ENCODE measurements around a stretch of chr2.

- PRO-cap, 4 experiments, result no peak in any of the 4 experiments
- RAMPAGE, long total RNA, 4 experiments, result no peak in any of the 4 experiments
Observed at GRCh38 chr2:144999022-144999855, 479.3 kb upstream of the ZEB2 start.

GRCh38 chr2:145066916-145067179 lies 546.9 kb upstream of the ZEB2 start:
- PRO-cap, 4 experiments, result no peak in any of the 4 experiments
- RAMPAGE, long total RNA, 4 experiments, result no peak in any of the 4 experiments

- PRO-cap, 4 experiments, result no peak in any of the 4 experiments
- RAMPAGE, long total RNA, 4 experiments, result no peak in any of the 4 experiments
Observed at GRCh38 chr2:146405415-146406193, 1439.2 kb upstream of the ACVR2A start.

DNA sequence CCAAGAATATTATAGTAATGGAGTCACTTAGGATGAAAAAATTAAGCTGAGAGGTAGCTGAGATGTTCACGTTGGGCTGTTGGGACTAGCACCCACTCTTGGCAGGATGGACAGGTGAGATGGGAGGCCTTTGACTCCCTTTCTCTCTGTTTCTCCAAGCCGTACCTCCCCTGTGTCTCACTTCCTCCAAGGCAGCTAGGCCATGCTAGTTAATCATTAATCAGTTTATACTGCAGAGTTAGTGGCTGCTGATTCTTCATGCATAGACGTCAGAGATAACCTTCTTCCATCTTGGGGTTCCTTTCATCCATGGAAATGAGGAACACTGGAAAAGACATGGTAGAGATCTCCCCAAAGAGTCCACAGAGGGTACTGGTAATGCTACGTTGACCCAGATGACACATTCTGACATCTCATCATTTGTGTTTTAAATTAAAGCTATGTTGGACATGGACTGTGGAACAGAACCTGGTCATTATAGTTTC lies 380.6 kb upstream of the ACVR2A start:
- PRO-cap, 4 experiments, result no peak in any of the 4 experiments
- RAMPAGE, long total RNA, 4 experiments, result no peak in any of the 4 experiments

DNA sequence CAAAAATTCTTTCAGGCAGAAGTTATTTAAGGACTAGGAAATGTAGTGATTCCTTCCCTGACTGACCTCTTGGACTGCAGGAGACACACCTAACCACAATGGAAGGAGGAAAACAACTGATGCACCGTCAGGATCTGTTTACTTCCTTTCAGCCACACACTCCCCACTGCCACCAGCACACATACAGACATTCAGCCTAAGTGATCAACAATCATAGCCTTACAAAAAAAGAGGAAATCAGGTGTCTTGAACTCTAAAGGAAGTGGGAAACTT lies 213.6 kb upstream of the ACVR2A start:
- PRO-cap, 4 experiments, result peak in 4 of 4 experiments; most common minus-strand start position 136 of the sequence (in 4)
- RAMPAGE, long total RNA, 4 experiments, result no peak in any of the 4 experiments

DNA sequence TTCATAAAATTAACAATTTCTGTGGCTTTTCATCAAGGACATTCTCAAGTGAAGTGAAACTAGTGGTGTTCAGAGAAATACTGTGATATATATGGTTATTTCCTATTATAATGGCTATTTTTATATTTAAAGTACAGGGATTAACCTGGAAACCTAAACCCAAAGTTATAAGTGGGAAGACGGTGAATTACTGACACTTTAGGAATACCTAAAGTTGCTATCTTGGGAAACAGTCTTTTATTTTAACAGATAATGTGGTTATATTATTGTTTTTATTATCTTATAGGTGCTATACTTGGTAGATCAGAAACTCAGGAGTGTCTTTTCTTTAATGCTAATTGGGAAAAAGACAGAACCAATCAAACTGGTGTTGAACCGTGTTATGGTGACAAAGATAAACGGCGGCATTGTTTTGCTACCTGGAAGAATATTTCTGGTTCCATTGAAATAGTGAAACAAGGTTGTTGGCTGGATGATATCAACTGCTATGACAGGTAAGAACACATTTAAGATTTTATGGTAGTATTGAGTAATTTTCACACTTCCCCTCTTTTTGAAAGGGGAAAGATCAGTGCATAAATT lies 51.3 kb downstream of the ACVR2A start:
- PRO-cap, 4 experiments, result no peak in any of the 4 experiments
- RAMPAGE, long total RNA, 4 experiments, result no peak in any of the 4 experiments

DNA sequence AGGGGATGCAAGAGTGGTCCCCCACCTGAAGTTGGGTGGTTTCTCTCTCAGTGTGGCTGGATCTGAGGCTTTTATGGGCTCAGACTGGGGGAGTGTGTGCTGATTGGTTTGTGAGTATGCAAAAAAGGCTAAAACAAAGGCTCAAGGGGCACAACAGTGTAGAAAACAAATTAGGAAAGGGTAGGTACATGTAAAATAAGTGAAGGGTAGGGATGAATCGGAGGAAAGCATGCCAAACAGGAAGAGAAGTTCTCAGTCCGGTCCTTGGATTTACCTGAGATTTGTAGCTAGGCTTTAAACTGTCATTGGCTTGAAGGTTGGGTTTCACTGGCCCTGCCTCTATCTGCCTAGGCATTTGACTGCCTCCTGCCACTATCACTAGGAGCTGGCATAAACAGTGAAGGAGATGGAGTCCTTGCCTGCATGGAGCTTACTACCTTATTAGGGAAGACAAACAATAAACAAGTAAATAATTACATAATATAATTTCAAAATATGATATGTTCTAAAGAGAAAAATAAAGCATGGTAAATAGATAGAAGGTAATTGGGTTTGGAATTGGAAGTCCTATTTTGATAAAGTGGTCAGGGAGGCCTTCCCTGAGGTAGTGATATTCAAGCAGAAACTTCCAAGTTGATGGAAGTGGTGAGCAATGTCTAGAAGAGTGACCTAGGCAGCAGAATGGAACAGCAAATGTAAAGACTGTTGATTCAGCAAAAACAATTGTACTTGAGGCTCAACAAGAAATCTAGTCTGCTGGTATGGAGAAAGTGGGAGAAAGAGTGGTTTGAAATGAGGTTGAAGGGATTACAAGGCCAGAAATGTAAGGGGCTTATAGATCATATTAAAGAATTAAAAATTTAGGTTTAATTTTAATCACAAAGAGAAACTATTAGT lies 181.1 kb downstream of the MBD5 start:
- PRO-cap, 4 experiments, result no peak in any of the 4 experiments
- RAMPAGE, long total RNA, 4 experiments, result no peak in any of the 4 experiments

DNA sequence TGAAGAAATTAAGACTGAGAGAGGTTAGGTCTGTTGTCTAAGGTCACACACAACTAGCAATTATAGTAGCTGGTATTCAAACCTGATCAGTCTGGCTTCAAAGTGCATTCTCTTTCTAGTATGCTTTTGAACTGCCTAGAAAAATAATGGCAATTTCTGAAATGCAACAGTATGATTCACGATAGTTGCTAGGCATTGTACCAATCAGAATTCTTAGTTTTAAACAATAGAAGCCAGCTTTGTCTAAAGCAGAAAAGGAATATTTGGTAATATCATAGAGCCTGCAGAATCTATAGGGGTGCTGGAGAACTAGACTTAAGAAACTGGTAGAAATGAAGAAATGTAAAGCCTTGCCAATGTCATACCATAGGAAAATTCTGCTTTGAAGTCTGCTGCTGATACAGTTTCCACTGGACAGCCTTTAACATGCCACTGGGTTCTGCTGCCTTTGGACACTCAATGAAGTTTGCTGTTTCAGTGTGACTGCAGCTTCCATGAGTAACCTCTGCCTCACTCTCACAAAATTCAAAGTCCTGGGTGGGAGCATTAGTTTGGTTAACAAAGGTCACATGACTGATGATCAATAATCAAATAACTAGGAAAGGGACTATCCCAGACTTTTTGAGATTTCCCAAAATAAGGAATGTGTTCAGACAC lies 243.6 kb downstream of the MBD5 start:
- PRO-cap, 4 experiments, result no peak in any of the 4 experiments
- RAMPAGE, long total RNA, 4 experiments, result no peak in any of the 4 experiments

DNA sequence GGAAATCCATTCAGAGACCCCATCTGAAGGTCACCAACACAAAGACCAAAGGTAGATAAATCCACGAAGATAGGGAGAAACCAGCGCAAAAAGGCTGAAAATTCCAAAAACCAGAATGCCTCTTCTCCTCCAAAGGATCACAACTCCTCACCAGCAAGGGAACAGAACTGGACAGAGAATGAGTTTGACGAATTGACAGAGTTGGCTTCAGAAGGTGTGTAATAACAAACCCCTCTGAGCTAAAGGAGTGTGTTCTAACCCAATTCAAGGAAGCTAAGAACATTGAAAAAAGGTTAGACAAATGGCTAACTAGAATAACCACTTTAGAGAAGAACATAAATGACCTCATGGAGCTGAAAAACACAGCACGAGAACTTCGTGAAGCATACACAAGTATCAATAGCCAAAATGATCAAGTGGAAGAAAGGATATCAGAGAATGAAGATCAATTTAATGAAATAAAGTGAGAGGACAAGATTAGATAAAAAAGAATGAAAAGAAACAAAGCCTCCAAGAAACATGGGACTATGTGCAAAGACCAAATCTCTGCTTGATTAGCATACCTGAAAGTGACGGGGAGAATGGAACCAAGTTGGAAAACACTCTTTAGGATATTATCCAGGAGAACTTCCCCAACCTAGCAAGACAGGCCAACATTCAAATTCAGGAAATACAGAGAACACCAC lies 222.0 kb upstream of the EPC2 start:
- PRO-cap, 4 experiments, result no peak in any of the 4 experiments
- RAMPAGE, long total RNA, 4 experiments, result no peak in any of the 4 experiments

- PRO-cap, 4 experiments, result no peak in any of the 4 experiments
- RAMPAGE, long total RNA, 4 experiments, result no peak in any of the 4 experiments
Observed at GRCh38 chr2:150234721-150235200, 252.7 kb downstream of the RND3 start.

- PRO-cap, 4 experiments, result no peak in any of the 4 experiments
- RAMPAGE, long total RNA, 4 experiments, result no peak in any of the 4 experiments
Observed at GRCh38 chr2:150477429-150477819, 10.0 kb downstream of the RND3 start.

- PRO-cap, 4 experiments, result peak in 3 of 4 experiments; most common plus-strand start chr2:151261095 (in 1); most common minus-strand start chr2:151261091 (in 2)
- RAMPAGE, long total RNA, 4 experiments, result no peak in any of the 4 experiments
Observed at GRCh38 chr2:151260519-151261183, 1.0 kb downstream of the RBM43 start.

- PRO-cap, 4 experiments, result no peak in any of the 4 experiments
- RAMPAGE, long total RNA, 4 experiments, result no peak in any of the 4 experiments
Observed at GRCh38 chr2:151770170-151770474, 35.8 kb upstream of the NEB start.

DNA sequence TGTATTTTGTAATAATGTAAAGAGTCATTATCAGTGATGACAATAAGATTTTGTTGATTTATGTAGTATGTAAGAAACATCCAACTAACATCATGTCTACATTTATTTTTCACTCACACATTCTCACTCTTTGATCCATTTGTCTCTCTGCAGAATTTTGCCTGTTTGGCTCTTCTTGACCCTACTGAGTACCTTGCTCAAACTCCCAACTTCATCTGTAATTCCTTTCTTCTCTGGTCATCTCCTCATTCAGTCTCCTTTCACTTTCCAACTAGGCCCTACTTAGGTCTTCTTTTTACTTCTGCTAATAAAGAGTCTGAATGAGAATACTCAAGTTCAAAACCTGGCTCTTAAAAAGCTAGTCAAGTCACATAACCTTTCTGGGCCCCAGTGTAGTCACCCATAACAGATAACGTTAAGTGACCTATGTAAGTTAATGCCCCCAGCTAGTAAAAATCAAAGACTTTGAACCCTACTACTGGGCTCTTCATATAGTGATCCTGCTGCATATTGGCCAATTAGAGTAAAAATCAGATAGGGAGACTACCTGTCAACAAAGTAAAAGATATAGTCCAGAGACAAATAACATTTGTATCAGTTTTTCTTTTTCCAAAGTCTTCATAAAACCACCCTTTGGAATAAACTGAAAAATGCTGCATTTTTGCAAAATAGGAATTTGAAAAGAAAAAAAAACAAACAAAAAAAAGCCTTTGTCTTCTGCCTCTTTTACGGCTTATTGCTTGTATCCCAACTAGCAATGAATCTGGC lies 17.8 kb downstream of the ARL5A start:
- PRO-cap, 4 experiments, result no peak in any of the 4 experiments
- RAMPAGE, long total RNA, 4 experiments, result no peak in any of the 4 experiments

DNA sequence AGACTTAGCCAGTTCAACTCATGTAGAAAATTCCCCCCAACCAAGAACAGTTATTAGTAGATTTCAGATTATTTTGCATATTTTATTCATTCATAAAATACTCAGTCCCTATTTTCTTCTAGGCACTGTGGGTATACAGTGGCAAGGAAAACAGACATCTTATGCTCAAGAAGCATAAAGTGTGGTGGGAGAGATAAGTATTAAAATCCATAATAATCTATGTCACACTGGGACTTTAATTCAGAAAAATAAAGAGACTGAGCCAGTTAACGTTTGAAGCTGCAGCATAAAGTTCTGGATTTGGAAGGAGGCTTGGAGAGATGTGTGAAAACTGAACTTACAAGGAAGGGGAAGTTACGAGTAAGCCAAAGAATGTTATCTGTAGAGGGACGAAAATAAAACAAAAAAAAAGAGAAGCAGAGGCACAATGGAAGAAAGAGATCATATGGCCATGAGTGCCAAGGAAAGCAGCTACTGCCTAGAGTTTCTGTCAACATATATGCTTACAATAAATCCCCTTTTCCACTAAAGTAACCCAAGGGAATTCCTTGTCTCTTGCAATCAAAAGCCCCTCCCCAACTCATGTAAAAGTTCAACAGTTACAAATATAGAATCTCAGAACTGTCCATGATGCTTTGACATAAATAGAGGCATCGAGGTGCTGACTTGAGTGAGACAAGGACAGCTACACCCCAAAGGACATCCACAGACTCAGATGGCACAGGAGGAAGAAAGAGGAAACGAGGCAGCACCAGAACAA lies 16.0 kb upstream of the ARL5A start:
- PRO-cap, 4 experiments, result no peak in any of the 4 experiments
- RAMPAGE, long total RNA, 4 experiments, result no peak in any of the 4 experiments

- PRO-cap, 4 experiments, result no peak in any of the 4 experiments
- RAMPAGE, long total RNA, 4 experiments, result no peak in any of the 4 experiments
Observed at GRCh38 chr2:151973294-151973795, 125.5 kb downstream of the CACNB4 start.

DNA sequence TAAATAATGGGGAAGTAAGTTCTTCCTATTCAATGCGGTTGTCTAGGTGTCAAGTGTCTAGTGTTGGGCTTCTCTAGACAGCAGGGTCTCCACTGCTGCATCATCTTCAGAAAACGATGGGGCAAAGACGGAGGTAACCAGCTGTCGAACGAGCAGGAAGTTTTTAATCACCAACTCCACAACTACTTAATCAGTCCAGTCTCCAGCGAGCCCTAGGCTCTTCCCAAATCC lies 527 bp downstream of the STAM2 start:
- PRO-cap, 4 experiments, result peak in 1 of 4 experiments; most common plus-strand start position 193 of the sequence (in 1); most common minus-strand start position 165 of the sequence (in 1)
- RAMPAGE, long total RNA, 4 experiments, result no peak in any of the 4 experiments

DNA sequence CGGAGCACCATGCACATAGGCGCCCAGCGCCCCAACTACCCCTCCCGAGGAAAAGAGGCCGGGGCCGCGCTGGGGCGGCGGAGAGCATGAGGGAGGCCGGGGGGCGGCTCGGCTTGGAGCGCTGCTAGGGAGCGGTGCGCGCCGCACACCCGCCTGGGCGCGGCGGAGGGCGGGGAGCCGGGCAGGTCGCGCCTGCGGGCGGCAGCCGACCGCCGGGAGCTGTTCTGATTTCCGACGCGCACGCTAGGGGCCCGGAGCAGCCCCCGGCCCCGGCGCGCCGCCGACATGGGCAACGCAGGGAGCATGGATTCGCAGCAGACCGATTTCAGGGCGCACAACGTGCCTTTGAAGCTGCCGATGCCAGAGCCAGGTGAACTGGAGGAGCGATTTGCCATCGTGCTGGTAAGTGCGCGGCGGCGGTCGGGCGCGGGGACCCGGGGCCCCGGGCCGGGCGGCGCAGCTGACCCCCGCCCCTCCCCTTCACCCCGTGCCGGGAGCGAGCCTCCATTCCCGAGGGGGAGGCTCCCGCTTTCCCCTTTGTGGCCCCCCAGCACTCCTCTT lies 425 bp downstream of the FMNL2 start:
- PRO-cap, 4 experiments, result peak in 4 of 4 experiments; most common plus-strand start position 47 of the sequence (in 3); most common minus-strand start position 221 of the sequence (in 2)
- RAMPAGE, long total RNA, 4 experiments, result no peak in any of the 4 experiments

DNA sequence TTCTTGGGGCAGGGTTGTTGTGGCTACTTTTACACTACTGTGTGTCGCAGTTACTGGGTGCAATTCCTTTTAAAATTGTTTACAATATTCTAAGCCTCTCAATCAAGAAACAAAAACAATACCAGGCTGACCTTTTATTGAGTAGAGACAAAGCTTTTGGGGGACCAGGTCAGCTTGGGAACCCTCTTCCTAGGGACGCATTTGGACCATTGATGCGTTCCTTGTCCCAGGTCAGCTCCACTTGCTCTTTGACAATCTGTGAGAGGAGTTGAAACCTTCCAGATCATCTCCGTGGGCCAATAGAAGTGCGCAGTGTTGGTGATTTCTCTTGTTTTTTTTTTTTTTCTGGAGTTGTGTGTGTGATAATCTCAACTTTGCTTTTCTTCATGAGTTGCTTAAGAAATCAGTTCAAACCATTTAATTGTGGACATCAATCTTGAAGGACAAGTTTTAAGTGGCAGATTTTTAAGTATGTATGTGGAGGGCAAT lies 2.8 kb downstream of the FMNL2 start:
- PRO-cap, 4 experiments, result no peak in any of the 4 experiments
- RAMPAGE, long total RNA, 4 experiments, result no peak in any of the 4 experiments

DNA sequence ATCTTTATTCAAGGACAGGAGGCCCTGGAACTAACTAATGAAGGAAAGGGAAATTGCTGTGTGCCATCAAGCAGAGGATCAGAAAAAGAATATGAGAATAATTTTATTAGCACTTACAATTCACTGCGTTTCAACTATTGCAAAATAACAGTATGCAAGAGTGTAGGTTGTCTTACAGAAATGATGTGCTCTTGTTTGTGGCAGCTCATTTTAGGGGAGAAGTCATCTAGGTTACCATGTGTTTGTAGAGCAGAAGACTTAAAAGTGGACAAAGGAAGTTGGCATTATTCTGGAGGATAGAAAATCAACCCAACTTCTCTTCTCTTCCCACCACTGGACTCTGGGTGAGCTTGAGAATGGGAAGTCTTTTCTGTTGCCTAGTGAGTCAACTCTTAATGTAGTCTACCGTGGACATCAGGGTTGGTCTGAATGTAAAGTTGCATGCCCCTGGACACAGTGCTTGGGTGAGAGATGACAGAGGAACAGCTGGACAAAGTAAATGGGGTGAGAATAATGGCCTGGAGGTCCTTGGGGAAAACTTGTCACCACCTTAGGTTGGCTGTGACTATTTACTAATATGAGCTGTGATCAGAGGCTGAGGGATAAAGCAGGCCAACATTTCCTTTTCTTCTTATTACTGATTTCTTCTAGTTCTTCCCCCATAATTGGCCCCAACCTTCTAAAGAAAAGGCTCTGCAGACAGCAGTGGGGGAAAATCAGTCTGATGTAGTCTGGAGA lies 98.3 kb downstream of the FMNL2 start:
- PRO-cap, 4 experiments, result no peak in any of the 4 experiments
- RAMPAGE, long total RNA, 4 experiments, result no peak in any of the 4 experiments